Peripheral blood mononuclear cell (primary cell): ENCODE measurements around a stretch of chr7.

DNA sequence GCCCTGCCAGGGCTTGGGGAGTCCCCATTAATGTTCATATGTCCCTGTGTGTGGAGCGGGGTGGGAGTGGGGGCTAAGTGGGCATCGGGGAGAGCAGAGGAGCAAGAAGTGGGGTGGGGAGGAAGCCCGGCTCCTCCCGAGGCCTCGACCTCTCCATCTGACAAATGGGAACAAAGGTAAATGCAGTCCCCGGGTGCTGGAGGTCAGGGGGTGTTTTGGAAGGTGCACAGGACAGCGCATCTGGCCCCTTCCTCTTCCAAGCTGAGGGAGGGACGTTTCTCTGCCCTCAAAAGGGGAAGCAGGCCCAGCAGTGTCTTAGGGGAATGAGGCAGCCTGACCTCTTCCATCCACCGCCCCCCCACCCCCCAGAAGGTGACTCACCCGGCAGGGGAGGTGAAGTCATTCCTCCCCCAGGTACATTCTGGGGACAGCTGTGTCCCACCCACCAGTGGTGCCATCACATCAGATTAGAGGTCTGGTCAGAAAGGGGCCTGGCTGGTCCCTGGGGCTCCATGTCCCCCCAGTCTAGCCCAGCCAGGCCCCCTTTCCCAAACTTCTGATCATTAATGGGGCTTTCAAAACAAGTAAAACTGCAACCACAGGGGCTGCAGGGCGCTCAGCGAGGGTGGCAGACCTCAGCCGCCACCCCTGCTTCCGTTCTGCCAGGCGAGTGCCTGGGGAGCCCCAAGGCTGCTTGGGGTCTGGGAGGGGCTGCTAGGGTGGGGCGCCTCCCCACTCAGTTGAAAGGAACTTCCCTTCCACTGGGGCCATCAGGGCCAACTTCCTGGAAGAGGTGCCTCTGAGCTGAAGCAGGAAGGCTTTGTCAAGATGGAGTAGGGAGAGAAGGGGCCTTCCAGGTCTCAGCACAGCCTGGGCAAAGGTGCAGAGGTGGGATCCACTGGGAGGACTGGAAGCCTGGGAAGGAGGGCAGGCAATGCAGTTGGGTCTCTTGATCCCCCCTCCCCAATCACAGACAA is 10.8 kb downstream of the LFNG start:
- PRO-cap, 8 experiments, result peak in 8 of 8 experiments; most common plus-strand start position 880 of the sequence (in 5); most common minus-strand start position 661 of the sequence (in 8)

DNA sequence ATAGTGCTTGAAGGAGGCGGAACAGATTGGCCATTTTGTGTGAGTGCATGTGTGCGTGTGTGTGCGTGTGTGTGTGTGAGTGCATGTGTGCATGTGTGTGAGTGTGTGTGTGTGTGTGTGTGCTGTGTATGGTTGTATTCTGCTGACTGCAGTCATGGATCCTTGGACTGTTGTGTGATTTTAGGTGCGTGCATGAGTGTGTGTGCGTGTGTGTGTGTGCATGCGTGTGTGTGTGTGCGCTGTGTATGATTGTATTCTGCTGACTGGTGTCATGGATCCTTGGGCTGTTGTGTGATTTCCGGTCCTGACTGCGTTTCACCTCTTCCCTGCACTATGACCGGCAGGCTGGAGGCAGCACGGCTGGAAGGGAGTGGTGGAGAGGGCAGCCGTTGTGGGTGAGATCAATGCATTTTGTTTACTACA is 6.3 kb downstream of the IQCE start:
- PRO-cap, 8 experiments, result no peak in any of the 8 experiments

DNA sequence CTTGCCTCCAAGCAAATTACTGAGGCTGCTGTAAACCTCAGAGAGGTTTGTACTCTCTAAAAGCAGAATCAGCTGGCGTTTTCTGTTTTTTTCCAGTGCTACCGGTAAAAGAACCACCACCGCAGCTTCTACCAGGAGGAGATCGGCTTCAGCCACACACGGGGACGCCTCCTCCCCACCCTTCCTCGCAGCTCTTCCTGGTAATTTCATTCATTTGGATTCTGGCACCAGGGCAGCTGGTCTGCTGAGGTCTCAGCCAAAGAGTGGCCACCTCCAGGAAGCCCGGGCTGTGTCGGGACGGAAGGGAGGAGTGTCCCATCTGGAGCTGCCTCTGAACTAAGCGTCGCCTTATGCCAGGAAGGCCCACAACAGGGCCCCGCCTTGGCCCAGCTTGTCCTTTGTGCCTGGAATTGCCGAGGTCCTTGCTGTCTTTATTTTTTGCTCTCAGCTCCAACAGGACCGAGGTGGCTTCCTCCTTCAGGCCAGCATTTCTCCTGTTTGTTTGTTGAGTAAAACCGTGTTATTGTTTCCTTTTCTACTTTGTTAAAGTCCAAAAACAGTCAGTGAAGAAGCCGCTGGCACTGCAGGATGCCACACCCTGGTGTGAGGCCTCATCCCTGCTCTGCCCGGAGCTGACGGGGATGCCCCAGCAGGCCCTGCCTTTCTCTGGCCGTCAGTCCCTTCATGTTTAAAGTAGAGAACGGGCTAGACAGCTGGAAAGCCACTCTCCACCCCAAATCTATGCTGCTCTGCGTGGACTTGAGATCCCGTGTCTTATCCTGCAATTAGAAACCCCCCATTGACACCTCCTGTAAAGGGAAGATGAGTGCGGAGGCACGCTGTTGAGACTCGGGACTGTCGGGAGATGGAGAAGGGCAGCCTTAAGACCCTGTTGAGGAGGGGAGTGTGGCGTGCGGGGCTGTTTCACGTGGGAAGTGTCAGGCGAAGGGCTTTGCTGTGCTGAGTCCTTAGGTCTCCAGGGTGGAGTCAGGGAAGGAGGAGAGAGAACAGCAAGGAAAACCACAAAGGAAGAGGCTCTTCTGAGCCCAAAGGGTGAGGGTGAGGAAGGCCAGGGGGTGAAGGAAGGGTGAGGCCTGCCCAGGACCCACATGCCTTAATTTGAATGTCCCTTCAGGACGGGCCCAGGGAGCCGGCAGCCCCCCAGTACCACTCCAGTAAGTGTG is 24.4 kb upstream of the TTYH3 start:
- PRO-cap, 8 experiments, result peak in 2 of 8 experiments; most common plus-strand start position 563 of the sequence (in 2)

- PRO-cap, 8 experiments, result peak in 7 of 8 experiments; most common plus-strand start chr7:2623498 (in 1); most common minus-strand start chr7:2623509 (in 6)
Observed at GRCh38 chr7:2622931-2623592, 8.7 kb upstream of the TTYH3 start.

GRCh38 chr7:2659297-2659786 is 27.6 kb downstream of the TTYH3 start:
- PRO-cap, 8 experiments, result peak in 5 of 8 experiments; most common plus-strand start chr7:2659426 (in 2)

DNA sequence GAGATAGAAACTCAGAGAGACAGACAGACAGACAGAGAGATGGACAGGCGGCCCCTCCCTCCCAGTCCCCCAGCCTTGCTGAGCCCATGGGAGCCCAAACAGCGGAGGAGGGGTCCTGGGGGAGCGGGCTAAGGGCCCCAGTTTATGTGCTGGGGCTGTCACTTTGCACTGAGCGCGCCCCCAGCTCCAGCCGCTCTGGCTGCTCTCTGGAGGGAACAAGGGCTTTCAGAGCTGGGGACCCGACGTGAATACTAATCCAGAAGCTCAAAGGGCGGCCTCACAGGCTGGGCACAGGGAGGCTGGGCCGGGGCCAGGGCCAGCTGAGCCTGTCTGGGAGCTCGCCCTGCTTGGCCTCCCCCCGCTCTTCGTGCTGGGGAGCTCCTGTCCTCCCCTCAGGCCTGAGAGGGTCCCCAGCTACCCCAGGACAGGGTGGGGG is 6.1 kb upstream of the AMZ1 start:
- PRO-cap, 8 experiments, result no peak in any of the 8 experiments

GRCh38 chr7:2701735-2702266 is 13.8 kb downstream of the AMZ1 start:
- PRO-cap, 8 experiments, result no peak in any of the 8 experiments

GRCh38 chr7:2728317-2729620 is 40.8 kb downstream of the AMZ1 start:
- PRO-cap, 8 experiments, result peak in 7 of 8 experiments; most common plus-strand start chr7:2728869 (in 7)

- PRO-cap, 8 experiments, result peak in 6 of 8 experiments; most common plus-strand start chr7:2735156 (in 3); most common minus-strand start chr7:2735078 (in 3)
Observed at GRCh38 chr7:2734662-2735773, 47.0 kb downstream of the AMZ1 start.

- PRO-cap, 8 experiments, result peak in 7 of 8 experiments; most common plus-strand start chr7:2738394 (in 7); most common minus-strand start chr7:2738412 (in 1)
Observed at GRCh38 chr7:2738216-2738715, 50.3 kb downstream of the AMZ1 start.

GRCh38 chr7:2762205-2762946 is 74.4 kb downstream of the AMZ1 start:
- PRO-cap, 8 experiments, result peak in 2 of 8 experiments; most common plus-strand start chr7:2762889 (in 2); most common minus-strand start chr7:2762751 (in 2)

DNA sequence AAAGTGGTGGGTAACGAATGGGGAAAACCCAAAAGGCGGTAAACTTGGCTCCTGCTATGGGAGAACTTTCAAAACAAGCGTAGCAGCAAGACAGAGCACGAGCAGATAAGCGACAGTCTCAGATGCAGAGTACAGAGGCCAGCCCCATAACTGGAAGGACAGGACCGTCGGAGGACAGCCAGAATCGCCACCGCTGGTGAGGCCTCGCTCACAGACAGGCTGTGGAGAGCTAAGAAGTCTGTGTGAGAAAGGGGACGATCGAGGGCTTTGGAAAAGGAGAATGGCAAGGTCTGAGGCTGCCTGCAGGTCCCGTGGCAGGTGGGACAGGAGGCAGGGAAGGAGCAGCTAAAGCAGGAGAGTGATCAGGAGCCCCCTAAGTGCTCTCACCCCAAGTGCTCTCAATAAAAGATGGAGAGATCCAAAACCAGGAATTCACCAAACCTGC is 41.0 kb downstream of the GNA12 start:
- PRO-cap, 8 experiments, result no peak in any of the 8 experiments

DNA sequence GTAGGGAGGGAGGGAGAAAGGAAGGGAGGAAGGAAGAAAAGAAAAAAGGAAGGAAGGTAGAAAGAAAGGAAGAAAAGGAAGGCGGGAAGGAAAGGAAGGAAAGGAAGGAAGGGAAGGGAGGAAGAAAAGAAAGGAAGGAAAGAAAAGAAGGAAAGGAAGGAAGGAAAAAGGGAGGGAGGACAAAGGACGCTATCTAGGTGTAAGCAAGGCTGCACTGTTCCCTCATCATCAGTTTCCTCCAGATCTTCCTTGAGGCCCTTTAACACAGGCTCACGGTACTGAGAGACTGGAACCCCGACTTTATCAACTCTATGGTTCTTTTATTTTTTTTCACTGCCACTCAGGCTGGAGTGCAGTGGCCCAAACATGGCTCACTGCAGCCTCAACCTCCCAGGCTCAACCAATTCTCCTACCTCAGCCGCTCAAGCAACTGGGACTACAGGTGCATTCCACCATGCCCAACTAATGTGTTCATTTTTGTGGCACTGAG is 2.1 kb downstream of the GNA12 start:
- PRO-cap, 8 experiments, result peak in 4 of 8 experiments; most common minus-strand start position 308 of the sequence (in 4)

GRCh38 chr7:2873658-2874301 is 29.7 kb upstream of the GNA12 start:
- PRO-cap, 8 experiments, result no peak in any of the 8 experiments

- PRO-cap, 8 experiments, result no peak in any of the 8 experiments
Observed at GRCh38 chr7:3282329-3282760, 18.7 kb upstream of the SDK1 start.

DNA sequence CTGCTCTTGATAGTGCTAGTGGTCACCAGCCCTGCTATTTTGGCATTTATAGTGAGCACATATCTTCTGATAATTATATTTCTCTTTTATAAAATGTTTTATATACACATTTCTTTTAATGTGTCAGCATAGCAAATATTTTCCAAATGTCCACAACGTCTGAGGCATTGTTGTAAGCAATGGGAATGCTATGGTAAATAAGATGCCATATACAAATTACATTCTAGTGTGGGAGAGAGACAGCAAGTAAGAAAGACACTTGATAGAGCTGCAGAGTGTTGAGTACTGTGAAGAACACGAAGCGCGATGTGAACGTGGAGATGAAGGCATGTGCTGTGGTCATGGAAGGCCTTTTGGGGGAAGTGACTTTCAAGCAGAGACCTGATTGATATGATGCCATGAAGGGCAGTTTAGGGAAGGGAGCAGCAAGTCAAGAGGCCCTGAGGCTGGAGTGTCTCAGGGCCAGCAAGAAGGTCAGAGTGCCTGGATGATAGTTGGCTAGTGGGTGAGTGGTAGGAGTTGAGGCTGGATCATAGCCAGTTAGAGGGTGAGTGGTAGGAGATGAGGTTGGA is 226.1 kb downstream of the SDK1 start:
- PRO-cap, 8 experiments, result no peak in any of the 8 experiments

GRCh38 chr7:3700789-3701269 is 399.8 kb downstream of the SDK1 start:
- PRO-cap, 8 experiments, result no peak in any of the 8 experiments

DNA sequence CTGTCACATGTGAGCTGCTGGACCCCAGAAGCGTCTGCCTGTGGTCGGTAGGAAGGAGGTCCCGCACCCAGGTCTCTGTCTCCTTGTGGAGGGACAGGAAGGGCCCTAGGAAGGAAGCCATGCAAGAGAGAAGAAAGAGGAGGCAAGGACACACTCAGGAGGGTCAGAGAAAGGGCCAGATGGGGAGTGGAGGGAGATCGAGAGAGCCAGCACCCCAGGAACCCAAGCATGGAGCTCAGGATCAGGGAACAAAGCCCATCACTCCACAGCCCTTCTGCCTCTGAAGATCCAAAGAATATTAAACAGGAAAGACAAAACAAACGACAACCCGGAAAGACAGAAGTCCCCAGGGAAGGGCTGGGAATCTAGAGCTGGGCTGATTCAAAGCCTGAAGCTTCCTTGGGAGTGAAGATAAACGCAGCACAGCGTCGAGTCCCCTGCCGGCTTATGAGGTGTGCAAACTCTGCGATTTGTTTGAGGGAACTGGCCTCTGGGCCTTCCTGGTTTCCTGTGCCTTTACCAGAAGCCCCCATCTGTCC is 580.3 kb upstream of the FOXK1 start:
- PRO-cap, 8 experiments, result no peak in any of the 8 experiments

DNA sequence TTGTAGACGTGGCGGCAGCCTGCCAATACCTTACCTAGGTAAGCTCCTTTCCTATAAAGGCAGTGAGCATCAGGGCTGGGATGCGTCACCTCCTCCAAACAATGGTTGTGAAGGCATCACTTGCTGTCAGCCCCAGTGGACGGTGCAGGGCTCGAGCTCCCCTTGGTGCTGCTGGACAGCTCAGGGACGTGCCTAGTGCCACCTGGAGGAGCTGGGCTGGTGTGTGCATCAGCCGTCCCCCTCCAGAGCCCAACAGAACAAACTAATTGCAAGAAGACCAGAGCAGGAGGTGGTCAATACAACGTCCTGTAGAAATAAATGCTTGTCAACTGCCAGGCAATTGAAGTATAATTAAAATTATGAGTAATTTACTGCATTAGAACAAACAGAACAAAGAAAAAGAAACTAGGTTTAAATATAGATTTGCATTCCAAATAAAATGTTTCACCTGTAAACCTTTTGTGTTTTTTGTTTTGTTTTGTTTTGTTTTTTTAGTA is 517.5 kb upstream of the FOXK1 start:
- PRO-cap, 8 experiments, result no peak in any of the 8 experiments

DNA sequence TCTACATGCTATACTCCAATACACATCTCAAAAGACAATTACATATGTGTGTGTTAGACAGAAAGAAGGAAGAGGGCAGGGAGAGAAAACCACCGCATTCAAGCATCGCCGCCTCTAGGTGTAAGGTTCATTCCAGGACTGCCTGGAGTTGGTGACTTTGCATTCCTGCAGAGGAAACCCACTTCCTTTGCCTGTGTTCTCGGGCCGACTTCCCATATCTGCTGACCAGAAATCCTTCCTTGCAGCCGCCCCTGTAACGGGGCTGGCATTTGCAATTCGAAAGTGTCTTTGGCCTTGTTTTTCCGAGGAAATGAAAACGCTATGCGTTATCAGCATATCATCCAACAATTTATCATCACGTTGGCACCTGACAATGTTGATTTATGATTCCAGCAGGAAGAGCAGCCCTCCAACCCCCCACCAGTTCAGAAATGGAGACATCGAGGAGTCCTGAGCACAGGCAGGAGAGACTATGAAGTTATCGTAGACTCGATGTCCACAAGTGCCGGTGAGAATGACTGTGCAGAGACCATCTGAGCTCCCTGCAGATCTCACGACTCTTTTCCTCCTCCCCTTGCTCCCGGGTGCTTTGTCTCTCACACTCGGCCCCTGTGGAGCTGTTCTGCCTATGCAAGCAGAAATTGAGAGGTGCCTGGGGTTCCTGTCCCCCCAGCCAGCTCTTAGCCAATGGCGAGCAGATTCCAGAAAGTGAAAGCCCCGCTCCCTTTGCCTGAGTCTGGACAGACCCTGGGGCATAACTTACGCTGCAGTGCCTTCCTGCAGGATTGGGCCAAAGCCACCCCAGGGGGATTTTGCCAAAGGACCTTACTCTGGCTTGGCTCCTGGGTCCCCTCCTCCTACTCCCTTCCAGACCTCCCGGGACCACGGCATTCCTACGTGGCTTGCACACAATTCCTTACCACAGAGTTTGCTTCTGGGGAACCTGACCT is 68.9 kb upstream of the FOXK1 start:
- PRO-cap, 8 experiments, result no peak in any of the 8 experiments